ENCODE measurements around a stretch of chr2.

- PRO-cap: no peak
- RAMPAGE, long total RNA, 4 experiments: no peak in any of the 4 experiments
These were observed 1.4 kb downstream of the MRPL33 start for GRCh38 chr2:27772828-27773326.

DNA sequence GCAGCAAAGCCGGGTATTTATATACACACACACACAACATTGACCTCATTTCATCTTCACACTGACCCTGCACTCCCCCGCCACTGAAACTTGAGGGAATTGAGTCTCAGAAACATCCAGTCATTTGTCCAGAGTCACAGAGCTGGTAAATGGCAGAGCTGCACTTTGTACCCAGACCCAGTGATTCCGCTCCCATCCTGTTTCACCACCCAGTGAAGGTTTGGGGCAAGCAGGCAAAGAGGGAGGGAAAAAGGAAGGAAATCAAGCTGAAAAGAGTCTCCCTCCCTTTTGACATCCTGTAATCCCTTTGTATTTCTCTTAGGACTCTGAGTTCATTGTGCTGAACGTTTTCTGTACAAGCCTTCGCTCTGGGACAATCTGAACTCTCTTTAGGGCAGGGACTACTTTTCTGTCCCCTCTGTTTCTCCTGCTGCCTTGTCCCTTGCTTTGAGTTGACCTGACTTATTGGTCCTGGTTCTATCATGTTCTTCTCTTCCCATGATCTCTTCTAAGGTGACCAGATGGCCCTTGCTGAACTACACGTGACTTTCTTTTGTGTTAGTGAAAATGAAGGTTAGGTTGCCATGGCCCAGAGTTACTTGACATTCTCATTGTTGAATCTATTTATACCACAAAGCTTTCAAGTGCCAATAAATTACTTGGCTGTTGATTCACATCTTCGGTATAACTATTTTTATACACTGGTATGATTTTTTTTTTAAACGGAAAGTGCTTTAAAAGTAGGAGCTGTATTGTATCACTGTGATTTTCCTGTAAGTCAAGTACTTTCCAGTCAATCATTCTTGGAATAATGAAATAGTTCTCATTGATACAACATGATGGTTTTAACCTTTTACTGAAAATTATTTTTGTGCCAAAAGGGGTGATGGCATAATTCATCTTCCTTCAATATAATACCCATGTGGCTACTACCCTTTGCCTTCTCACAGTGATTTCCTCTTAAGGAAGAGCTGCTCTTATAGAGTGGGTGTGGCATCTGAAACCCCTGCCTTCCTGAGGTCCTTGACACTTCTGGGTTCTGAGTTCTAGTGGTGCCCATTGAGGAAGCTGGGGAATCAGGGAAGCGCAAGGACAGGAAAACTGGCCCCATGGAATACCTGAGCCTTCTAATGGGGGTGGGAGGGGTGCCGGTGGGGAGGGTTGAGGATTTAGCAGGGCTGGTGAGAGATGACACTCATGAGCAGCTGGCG, 24.4 kb downstream of the MRPL33 start:
- PRO-cap: no peak
- RAMPAGE, long total RNA, 4 experiments: no peak in any of the 4 experiments

GRCh38 chr2:27822935-27823660, 51.6 kb downstream of the MRPL33 start:
- PRO-cap: no peak
- RAMPAGE, long total RNA, 4 experiments: no peak in any of the 4 experiments

- PRO-cap: no peak
- RAMPAGE, long total RNA, 4 experiments: no peak in any of the 4 experiments
These were observed 2.4 kb downstream of the RBKS start for GRCh38 chr2:27887844-27888180.

DNA sequence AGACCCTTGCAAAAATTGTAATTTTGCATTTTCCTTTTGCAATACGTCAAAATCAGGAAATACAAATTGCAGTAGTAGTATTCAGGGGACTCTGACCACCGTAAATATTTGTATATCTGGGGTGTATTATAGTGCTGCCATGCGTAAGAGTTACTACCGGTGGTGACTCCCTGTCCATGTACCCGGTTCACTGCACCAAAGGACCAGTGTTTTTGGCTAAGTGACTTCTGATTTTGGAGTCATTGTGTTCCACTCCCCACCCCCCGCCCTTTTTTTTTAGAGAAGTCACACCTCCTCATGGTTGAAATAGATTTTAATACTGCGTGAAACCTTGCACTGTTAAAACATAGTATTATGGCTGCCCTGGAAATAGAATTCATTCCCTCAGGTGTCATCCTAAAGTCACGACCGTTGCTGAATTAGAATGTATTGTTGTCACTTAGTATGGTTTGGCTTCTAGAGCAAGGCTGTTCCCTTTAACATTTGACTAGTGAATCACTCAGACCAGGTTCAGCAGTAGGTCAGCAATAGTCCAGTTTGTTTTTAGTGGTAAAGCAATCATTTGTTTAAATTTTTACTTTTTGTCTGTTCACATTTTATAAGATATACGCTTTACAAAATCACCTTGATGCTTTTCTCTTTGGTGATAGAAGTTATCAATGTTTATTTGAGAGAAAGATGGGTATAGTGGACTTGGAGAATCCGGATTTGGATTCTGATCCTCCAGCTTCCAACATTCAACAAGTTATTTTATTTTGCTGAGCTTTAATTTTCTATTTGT, 1.1 kb downstream of the BABAM2 start:
- PRO-cap: no peak
- RAMPAGE, long total RNA, 4 experiments: no peak in any of the 4 experiments

- PRO-cap: no peak
- RAMPAGE, long total RNA, 4 experiments: no peak in any of the 4 experiments
These were observed 231.6 kb upstream of the FOSL2 start for GRCh38 chr2:28161071-28161412.

DNA sequence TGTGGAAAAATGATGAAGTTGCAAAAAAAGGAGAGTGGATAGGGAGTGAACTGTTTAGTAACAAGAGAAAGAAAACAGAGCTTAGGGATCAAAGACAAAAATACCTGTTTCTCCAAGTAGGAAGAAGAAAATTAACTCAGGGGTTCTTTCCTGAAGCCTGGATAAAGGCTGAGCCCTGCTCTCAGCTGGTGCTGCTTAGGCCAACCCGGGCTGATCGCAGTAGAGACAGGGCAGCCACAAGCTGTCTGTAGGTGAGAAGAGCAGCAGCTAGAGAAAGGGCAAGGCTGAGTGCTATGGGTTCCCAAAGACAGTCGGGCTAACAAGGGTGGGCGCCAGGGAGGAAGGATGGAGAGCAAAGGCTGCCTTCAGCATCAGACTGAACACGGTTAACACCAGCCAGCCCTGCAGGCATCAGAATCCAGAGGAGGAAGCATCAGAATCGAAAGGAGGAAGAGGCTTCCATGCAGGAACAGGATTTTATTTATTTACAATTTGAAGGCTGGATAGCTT, 167.6 kb upstream of the FOSL2 start:
- PRO-cap: no peak
- RAMPAGE, long total RNA, 4 experiments: start-site peak on the plus strand in 1 of 4 experiments, centred at position 374 of the sequence, 9 reads per replicate

DNA sequence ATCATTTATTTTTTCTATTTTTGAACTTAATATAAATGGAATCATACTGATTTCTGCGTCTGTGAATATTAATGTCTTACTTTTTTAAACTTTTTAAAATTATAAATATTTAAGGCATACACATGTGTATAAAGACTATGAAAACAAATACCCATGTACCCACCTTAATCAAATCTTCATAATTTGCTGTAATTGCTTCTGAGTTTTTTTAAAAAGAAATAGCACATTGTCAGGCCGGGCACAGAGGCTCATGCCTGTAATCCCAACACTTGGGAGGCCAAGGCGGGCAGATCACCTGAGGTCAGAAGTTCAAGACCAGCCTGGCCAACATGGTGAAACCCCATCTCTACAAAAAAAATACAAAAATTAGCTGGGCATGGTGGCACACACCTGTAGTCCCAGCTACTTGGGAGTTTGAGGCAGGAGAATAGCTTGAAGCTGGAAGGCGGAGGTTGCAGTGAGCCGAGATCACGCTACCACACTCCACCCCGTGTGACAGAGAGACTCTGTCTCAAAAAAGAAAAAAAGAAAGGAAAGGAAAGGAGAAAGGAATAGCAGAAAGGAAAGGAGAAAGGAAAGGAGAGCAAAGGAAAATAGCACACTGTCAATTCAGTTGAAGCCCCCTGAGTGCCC, 103.3 kb upstream of the FOSL2 start:
- PRO-cap: no peak
- RAMPAGE, long total RNA, 4 experiments: start-site peak on the plus strand in 1 of 4 experiments, centred at position 425 of the sequence, 12 reads per replicate

- PRO-cap: no peak
- RAMPAGE, long total RNA, 4 experiments: no peak in any of the 4 experiments
These were observed 59.7 kb upstream of the FOSL2 start for GRCh38 chr2:28332709-28333579.

GRCh38 chr2:28389965-28390513, 2.6 kb upstream of the FOSL2 start:
- PRO-cap: bidirectional peak, plus-strand start at chr2:28390385, minus-strand start at chr2:28390247
- RAMPAGE, long total RNA, 4 experiments: no peak in any of the 4 experiments

DNA sequence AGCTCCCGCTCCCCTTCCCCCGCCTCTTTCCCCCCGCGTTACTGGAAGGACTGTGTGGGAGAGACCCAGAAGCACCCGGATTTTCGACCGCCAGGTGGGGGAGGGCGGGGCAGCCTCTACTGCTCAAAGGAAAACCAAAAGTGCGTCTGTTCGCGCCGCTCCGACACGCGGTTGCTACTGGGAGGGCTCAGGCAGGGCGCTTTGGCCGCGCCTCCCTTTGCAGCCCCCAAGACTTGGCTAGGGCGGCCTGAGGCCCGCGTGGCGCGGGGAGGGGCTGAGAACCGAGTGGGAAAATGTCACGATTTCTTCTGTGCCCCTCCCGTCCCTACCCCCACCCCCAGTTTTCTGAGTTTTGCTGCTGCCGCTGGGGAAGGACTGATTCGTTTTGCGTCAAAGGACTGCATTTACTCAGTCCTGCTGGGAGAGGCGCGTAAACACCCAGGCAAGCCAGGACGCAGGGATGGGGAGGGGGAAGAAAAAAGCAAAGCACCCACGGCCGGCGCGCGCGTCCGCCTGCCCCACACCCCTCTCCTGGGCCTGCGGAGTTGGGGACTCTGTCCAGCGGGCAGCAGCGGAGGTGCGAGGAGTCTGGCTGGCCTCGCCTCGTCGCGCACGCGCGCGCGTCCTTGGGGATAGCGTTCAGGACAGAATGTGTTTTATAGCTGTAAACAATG, 2.0 kb upstream of the FOSL2 start:
- PRO-cap: bidirectional peak, plus-strand start at position 166 of the sequence, minus-strand start at position 176 of the sequence; bidirectional peak, plus-strand start at position 348 of the sequence, minus-strand start at position 377 of the sequence; bidirectional peak, plus-strand start outside the sequence, minus-strand start at position 628 of the sequence
- RAMPAGE, long total RNA, 4 experiments: no peak in any of the 4 experiments

GRCh38 chr2:28391188-28391474, 1.5 kb upstream of the FOSL2 start:
- PRO-cap: bidirectional peak, plus-strand start at chr2:28391302, minus-strand start at chr2:28391141
- RAMPAGE, long total RNA, 4 experiments: no peak in any of the 4 experiments

GRCh38 chr2:28400448-28400974, 7.9 kb downstream of the FOSL2 start:
- PRO-cap: no peak
- RAMPAGE, long total RNA, 4 experiments: no peak in any of the 4 experiments

GRCh38 chr2:28414581-28414938, 21.9 kb downstream of the FOSL2 start:
- PRO-cap: no peak
- RAMPAGE, long total RNA, 4 experiments: start-site peak on the plus strand in 3 of 4 experiments, at chr2:28414735-28414875 at its widest, 24 to 193 reads per replicate

- PRO-cap: no peak
- RAMPAGE, long total RNA, 4 experiments: no peak in any of the 4 experiments
These were observed 24.9 kb upstream of the PLB1 start for GRCh38 chr2:28471017-28471255.

DNA sequence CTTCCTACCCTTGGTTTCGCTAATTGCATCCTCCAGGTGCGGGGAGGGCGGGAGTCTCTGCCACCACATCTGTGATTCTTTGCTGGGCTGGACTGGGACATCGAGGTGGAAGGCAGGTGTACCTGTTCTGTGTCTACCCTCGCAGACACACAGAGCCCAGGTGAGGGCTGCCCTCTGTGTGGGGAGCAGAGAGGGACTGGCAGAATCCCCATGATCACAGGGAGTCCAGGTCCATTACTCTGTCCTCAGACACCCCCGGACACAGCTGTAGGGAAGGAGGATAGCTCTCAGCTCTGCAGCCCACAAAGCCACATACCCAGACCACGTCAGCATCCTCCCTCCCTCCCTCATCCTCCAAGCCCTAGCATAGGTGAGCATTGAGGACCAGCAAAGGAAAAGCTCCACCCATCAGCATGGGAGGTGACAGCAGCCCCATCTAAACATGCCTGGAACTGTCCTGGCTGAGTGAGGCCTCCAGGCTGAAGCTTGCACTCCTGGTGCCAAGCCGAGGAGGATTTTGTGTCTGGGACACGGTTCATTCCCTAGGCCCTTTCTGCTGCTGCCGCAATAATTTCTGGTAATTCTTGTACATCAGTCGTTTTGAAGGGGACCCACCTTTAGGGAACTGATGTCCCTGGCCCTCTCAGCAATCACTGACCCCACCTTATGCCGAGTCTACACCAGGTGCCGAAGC, 49.9 kb downstream of the PLB1 start:
- PRO-cap: no peak
- RAMPAGE, long total RNA, 4 experiments: no peak in any of the 4 experiments

GRCh38 chr2:28587731-28588795, 92.2 kb downstream of the PLB1 start:
- PRO-cap: no peak
- RAMPAGE, long total RNA, 4 experiments: no peak in any of the 4 experiments

DNA sequence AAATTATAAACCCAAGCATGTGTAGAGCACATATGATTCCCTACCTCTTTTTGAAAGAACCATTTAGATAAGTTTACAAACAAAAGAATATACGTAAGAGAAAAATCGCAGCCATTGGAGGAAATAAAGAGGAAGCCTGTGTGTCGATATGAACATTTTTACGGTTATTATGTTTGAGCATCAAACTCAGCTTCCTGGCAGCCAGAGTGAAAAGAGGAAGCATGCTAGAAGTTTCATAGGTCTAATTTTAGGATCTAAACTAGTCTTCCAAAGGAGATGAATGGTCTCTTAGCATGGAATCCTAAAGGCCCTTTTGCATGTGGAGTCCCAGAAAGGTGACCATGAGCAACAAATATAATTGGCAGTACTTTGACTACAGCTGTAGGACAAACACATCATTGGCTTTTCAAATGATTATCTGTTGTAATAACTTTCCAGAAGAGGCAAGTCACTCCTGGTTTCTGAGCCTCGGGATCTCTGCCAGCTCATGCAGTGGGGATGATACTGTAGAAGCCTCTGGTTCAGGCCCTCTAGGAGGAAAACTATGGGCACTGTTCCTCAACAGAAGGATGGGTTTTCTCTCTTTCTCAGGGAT, 104.5 kb downstream of the PLB1 start:
- PRO-cap: no peak
- RAMPAGE, long total RNA, 4 experiments: no peak in any of the 4 experiments

GRCh38 chr2:28633497-28634170, 118.0 kb upstream of the PPP1CB start:
- PRO-cap: no peak
- RAMPAGE, long total RNA, 4 experiments: no peak in any of the 4 experiments

GRCh38 chr2:28634794-28635963, 116.5 kb upstream of the PPP1CB start:
- PRO-cap: no peak
- RAMPAGE, long total RNA, 4 experiments: no peak in any of the 4 experiments

All from suprapubic skin (tissue), 4 donors.